Foreskin fibroblast (primary cell): ENCODE measurements around a stretch of chr17.

GRCh38 chr17:79022023-79023134 lies 1.6 kb upstream of the C1QTNF1 start:
- RRBS: no CpG with 5 or more reads among the region's 16 CpGs

DNA sequence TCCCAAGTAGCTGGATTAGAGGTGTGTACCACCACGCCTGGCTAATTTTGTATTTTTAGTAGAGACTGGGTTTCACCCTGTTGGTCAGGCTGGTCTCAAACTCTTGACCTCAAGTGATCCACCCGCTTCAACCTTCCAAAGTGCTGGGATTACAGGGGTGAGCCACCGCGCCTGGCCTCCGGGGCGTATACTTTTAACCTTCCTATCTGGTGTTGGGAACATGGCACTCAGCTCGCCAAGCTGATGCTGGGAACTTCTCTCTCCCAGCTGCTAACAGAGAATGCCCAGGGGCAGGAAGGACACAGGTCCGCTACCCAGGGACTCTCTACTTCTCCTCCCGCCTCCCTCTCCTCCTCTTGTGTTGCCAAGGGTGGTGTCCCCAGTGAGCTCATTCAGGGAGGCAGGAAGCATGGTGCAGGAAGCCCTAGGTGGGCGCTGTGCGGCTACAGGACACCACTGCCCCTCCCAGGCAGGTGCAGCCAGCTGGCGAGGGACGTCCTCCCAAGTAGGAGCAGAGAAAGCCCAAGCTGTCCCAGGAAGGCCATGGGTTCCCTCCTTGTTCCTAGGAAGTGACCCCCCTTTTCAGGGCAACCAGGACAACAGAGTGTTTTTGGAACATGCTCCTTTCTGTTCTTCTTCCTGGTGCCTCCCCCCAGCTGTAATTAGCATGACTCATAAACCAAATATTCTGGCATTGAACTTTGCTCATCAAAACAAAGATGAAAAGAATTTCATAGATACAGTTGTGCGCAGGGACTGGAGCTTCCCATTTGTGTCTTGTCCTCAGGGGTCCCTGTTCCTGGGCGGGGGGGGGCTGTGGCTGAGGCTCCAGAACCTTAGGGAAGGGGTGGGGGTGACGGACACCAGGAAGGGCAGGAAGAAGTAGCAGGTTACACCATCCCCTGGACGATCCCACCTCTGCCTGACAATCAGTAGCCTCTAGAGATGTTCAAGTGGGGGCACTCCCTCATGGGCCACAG lies 2.6 kb downstream of the C1QTNF1 start:
- RRBS: no CpG with 5 or more reads among the region's 17 CpGs

- RRBS: no CpG with 5 or more reads among the region's 29 CpGs
These were observed 10.0 kb downstream of the C1QTNF1 start for GRCh38 chr17:79033808-79034592.

DNA sequence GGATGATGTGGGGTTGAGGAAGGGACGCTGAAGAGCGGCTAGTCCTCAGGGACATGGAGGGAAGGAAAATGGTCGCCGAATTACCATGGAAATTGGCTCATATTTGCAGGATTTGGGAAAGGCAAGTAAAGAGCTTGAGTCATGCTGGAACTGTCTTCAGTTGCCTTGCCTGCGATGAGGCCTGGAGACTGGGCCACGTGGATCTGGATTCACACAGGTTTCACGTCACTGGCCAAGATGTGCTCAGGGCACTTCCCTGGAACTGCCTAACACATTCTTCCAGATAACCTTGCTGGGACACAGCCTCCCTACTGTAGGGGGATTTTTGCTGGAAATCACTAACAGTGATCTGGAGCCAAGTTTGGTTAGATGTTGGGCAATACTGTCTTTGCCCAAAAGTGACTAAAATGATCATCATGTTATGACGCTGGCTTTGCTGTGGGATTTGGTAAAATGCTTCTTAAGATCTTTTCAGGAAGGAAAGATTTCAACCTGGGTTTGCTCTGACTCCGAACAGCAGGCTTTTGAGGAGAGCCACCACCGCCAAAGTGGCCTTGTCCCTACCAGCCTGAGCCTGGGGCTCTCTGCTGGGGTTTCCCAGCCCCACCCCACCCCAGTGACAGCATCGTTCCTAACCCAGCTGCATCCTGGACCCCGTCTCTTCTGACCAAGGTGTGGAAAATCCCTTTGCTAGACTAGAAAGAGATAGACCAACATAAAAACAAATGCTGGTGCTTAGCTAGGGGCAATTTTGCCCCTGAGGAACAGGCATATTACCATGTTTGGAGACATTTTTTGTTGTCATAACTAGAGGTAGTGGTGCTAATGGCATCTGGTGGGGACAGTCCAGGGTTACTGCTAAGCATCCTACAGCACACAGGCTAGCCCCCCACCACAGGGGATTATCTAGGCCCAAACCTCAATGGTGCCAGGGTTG lies 14.7 kb downstream of the C1QTNF1 start:
- RRBS: no CpG with 5 or more reads among the region's 12 CpGs

- RRBS: 2% methylated on average over 13 of the region's 33 CpGs
These were observed 673 bp downstream of the ENGASE start for GRCh38 chr17:79075230-79075763.

DNA sequence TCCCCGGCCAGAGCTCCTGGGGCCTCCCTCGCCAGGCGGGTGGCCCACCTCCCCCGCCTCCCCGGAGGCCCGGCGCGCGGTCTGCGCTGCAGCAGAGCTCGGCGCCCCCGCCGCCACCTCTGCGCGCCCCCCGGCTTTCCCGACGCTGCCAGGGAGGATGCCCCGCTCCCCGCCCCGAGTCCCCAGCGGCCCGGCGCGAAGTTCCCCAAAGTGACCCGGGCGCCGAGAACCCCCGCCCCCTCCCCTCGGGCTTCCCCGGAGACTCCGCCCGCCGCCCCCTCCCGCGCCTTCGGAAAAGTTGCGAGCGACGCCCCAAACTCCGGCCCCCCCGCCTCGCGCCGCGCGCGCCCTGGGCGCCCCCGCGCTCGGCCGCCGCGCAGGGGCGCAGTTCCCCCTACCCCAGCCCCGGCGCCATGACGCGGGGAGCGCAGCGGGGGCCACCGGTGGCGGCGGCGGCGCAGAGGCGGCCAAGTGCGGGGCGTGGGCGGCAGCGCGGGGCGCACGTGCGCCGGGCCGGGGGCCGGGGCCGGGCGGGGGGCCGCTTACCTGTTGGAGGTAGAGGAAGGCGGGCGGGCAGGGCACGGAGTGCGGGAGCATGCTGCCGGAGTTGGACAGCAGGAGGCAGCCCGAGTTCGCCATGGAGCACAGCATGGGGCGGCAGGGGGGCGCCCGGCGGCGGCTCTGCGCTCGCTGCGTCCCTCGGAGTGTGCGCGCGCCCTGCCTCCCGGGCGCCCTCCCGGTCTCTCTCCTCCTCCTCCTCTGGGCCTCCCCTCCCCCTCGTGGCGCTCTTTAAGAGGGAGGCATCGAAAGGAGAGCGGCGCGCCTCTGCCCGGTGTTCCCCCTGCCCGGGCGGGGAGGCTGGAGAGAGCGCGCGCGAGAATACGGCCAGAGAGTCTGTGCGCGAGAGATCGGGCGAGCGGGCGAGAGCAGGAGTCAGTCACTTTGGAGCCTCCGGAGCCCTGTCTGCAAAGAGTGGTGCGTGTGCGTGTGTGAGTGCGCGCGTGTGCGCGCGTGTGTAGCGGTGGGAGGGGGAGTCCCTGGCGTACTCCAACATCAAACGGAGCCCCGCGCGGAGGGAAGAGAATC lies 108.4 kb downstream of the ENGASE start:
- RRBS: 2% methylated on average over 107 of the region's 140 CpGs

DNA sequence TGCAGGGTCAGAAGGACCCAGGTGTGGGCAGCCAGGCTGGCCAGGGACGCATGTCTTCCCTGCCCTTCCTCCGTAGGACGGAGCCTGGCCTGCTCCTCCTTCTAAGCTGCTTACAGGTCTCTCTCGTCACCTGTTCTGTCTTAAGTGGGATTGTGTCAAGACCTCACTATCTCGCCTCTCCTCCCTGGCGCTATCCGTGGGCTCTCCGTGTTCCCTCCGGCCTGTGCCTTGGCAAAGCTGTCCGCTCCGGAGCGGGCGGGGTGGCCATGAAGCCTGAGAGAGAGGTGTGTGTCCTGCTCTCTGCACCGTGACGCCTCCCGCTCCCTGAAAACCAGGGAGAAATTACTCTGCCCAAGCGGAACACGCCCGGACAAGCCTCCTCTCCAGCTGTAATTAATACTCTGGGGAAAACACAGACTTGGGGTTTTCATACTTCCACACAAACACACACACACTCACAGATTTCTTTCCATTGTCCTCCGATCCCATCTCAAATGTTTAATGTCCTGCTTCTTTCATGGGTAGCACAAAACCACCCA lies 153.5 kb downstream of the ENGASE start:
- RRBS: 70% methylated on average over 3 of the region's 20 CpGs

DNA sequence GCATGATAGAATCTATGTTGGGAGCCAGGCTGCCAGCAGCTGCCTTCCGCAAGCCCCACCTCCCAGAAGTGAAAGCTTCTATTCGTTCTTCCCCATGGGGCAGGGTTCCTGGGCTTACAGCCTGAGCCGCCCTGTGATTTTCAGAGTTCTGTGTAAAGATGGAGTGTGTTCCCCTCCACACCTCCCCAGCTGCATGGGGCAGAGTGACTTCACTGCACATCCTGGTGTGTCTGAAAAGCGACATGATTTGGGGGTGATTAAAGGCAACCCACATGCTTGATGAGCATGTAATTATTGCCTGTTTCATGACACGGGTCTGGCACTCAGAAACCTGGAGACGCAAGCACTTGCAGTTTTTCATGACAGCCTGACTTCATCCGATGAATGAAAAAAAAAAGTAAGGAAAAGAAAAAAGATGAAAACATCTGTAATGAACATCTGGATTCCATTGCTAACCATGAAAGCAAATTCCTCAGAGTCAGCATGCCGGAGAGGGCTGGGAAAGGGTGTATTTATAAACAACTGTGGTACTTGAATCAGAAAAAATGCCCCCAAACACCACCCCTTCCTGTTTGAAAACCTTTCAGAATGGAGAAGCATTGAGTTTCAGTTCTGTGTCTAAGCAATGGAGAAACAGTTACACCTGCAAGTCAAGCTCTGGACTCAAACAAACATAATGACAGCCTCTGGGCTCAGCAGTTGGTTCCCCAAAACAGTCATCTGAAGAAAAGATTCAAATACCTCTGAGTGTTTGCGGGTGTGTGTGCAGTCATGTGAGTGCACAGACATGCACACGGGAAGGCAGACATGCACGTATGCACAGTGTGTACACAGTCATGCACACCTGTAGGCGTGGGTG lies 265.9 kb downstream of the ENGASE start:
- RRBS: no CpG with 5 or more reads among the region's 12 CpGs

DNA sequence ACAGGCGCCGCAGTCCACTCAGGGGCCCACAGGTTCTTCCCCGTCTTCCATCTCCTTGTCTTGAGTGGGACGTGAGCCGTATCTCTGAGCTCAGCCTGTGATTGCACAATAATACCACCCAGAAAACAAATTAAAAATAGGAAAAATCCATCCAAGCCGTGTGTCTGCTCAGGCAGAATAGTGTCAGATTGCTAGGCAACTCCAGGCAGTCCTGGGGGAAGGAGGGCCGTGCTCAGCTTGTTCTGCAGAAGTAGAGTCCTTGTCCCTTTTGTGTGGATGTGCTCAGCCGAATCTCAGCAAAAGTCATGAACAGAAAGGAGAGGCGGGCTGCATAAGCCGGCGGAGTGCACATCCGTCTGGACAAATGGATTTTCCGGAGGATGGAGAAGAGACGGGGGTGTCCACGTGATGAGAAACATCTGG lies 7.4 kb upstream of the RBFOX3 start:
- RRBS: no CpG with 5 or more reads among the region's 15 CpGs

DNA sequence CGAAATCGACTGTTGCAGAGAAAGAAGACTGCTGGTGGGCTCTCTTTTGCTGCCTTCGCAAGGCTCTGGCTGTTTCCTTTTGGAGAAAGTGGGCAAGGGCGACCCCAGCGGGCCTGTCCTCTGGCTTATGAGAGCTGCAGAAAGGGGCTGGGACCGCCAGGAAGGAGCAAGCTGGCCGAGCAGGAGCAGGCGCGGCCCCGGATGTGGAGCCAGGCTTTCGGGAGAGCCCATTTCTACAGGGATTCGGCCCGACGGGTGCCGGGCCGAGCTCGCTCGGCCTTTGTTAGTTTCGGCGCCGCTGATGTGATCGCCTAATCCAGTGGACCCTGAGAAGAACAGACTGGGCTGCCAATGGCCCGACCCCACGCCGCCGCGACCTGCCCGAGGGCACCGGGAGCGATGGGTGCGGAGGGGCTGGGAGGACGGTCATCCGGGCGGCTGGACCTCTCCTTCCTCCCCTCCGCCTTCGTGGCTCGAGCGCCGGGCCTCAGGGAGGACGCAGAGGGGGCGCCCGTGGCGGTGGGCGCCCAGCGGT lies 7.4 kb downstream of the CBX8 start:
- RRBS: 28% methylated on average over 24 of the region's 45 CpGs

DNA sequence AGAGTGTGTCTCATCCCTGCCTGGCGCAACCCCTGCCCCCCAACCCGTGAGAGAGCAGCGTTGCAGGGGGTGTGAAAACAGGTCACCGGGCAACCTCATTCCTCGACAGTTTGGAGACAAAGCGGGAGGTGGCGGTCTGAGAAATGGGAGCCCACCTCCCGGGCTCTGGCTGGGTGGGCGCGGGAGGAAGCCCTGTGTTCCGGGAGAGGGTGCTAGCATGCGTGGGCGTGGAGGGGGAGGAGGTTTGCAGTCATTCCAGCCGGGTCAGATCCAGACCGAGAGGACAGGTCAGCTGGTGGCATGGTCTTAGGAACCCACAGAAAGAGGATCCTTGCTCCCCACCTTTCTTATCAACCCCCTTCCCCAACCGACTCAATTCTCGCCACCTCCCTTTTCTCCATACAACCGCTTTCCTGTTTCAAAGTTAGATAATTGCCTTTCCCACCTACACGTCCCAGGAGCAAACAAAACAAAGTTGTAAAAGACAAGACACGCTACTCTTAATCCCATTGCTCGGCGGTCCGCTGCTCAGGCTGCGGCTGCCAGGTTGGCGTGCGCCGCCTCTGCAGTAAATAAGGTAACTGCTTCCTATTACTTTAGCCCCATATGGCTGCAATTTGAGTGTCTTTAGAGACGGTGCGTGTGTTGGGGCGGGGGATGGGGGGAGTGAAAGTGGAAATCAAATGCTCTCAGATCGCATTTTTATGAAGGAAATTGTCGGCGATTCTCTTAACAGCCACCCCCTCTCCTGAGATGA lies 3.4 kb upstream of the CBX8 start:
- RRBS: 5% methylated on average over 10 of the region's 33 CpGs

- RRBS: 84% methylated on average over 11 of the region's 65 CpGs
These were observed 4.6 kb downstream of the CBX4 start for GRCh38 chr17:79834371-79835226.

DNA sequence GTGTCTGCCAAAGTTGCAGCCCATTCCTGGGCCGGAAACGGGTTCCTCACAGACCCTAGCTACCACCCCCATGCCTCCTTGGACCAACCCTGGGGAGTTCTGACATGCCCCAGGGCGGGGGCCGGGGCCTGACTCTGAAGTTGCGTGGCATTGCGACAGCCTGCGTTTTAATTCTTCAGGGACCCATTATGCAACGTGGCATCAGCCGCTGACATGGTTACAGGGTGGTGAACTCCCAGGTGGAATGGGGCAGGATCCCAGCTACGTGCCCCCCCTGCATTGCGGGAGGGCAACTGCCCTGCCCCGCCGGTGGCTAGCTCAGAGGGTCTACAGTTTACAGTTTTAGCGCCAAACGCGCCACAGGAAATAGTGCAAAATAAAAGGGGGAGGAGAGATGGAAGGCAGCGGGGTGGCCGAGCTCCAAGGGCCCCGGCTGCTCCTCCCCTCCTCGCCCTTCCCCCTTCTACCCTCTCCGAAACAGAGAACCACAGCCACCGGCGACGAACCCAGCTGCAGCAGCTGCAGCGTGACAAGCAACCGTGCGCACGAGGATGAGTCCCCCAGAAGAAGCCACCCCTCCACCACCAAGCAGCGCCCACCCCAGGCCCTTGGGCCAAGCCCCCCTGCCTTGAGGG lies 2.5 kb downstream of the CBX4 start:
- RRBS: 66% methylated on average over 8 of the region's 29 CpGs

DNA sequence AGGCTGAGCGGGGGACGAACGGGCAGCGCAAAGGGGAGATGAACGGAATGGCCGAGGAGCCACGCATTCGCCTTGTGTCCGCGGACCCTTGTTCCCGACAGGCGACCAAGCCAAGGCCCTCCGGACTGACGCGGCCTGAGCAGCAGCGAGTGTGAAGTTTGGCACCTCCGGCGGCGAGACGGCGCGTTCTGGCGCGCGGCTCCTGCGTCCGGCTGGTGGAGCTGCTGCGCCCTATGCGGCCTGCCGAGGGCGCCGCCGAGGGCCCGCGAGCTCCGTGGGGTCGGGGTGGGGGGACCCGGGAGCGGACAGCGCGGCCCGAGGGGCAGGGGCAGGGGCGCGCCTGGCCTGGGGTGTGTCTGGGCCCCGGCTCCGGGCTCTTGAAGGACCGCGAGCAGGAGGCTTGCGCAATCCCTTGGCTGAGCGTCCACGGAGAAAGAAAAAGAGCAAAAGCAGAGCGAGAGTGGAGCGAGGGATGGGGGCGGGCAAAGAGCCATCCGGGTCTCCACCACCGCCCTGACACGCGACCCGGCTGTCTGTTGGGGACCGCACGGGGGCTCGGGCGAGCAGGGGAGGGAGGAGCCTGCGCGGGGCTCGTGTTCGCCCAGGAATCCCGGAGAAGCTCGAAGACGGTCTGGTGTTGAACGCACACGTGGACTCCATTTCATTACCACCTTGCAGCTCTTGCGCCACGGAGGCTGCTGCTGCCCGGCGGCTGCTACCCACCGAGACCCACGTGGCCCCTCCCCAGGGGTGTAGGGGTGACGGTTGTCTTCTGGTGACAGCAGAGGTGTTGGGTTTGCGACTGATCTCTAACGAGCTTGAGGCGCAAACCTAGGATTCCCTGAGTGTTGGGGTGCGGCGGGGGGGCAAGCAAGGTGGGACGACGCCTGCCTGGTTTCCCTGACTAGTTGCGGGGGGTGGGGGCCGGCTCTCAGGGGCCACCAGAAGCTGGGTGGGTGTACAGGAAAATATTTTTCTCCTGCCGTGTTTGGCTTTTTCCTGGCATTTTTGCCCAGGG lies 1.5 kb upstream of the CBX4 start:
- RRBS: 2% methylated on average over 45 of the region's 89 CpGs

- RRBS: no CpG with 5 or more reads among the region's 20 CpGs
These were observed 76.8 kb upstream of the CBX4 start for GRCh38 chr17:79915995-79916566.

DNA sequence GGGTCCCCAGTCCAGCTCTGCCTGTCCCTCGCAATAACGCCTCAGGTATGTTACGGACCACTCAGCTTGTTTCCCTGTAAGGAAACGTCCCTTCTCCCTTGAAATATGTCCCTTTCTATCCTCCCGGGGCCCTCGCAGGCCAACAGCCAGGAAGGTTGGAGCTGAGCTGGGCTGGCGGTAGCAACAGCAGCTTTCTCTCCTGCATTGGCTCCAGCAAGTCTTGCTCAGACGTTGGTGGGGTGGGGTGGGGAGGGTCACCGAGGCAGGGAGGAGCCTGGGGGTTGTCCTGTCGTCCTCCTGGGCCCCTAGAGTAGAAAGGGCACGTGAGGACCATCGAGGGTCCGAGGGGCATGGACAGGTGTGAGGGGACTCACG lies 80.3 kb upstream of the CBX4 start:
- RRBS: no CpG with 5 or more reads among the region's 14 CpGs

DNA sequence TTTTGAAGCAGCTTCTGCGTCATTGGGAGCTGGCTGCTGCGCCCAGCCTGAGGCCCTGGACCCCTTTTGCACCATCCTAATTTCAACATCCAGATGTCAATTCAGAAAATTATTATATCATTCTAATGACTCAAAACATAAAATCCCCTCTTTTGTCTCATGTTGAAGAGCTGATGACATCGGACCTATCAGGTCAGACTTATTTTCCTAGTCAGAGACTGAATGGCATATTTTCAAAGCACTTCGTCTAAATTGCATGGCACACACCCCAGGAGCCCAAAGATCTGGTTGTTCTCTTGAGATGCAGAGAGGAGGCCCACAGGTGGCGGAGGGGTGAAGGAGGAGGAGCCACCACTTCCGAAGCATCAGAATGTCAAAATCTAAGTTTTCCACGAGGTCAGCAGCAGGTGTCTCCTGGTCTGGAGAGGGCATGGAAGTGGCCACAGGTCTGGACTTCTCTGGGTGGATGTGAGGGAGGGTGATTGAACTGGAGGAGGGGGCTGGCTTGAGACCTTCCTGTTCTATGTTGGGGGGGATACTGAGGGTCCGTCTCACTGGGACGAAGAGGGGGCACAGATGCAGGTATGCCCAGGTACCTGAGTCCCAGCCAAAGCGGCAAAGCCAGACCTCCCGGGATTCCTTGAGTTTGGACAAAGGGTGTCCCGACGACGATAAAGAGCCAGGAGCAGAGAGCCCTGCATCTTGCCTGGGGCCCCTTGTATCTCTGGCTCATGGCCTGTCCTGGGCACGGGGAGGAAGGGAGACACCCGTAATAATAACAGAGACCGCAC lies 93.7 kb upstream of the CBX4 start:
- RRBS: no CpG with 5 or more reads among the region's 17 CpGs

DNA sequence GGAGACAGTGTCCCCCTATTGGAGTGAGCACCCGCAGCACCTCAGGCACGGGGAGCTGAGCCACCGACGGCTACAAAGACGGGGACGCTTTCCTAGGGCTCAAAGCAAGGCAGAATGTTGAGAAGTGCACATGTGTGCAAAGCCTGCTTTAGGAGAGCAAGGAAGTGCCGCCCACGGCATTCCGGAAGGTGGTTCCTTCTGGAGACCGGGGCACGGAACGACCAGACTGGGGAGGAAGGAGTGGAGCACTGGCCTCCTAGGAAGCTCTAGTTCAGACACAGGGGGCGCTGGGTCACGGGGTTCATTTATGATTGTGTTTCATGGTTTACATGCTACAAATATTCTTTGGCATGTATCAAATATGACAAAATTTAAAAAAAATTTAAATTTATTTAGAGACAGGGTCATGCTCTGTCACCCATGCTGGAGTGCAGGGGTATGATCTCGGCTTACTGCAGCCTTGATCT lies 52.1 kb downstream of the TBC1D16 start:
- RRBS: no CpG with 5 or more reads among the region's 15 CpGs

GRCh38 chr17:79987966-79989046 lies 47.4 kb downstream of the TBC1D16 start:
- RRBS: 60% methylated on average over 4 of the region's 34 CpGs

DNA sequence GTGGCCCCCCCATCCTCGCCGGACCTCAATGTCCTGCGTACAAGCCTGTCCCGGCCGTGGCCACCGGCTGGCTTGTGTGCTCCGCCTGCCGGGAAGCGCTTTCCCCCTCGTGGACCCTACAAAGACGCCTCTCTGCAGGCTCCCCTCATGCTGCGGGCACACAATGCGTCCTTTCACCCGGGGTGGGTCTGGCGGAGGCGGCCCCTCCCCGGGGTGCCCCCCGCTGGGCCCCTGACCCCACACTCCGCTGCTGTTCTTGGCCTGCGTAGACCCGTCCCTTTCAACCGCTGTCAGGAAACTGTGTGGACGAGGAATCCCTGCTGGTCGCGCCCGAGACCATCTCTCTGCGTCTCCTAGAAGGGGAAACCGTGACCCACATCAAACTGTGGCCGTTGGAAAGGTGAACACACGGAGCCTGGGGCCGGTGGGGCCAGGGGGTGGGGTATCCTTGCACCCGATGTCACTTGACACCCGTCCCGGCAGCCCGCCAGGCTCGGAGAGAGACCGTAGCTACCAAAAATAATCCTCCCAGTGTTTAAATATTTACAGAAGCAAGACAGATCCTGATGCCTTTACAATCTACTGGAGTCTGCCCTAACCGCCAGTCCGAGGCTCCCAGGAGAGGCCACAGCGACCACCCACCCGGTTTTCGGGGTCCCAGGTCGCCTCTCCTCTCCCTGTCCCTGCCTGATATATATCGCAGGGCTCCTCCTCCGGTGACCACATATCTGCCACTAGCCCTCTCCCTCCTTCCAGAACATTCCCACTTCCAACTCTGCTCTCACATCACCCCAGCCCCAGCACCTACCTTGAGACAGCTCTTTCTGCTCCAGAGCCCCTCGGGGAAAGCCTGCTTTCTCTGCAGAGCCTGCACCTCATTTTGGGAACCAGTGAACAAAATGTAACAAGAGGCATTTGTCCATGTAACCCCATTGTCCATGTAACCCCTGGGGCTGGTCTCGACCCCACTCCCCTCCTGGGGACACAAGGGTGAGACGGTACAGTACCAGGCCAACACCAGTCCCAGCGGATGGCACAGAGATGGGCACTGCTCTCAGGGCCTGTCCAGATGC lies 43.3 kb downstream of the TBC1D16 start:
- RRBS: 9% methylated on average over 15 of the region's 49 CpGs